RPMI7951 (cell line): ENCODE data around the genes DNAJB9 and ZNF277.

DNA sequence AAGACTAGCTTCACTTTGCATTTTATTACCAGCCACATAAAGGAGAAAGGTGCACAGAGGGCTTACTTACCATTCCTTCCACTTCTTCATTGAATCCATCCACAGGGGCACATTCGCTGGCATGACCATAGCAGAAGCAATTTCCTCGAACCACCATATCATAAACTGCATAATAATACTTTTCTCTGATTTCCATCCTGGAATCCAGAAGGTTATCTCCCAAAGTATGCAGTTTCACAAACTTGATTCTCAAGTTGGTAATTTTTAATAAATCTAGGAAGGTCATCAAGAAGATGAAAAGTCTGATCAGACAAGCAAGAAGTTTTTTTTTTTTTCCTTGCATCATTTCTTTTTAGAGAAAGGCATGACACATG is 22.4 kb downstream of the LAMB1 start:
- RAMPAGE, long total RNA: no peak

GRCh38 chr7:108135498-108136053 is 5.4 kb upstream of the LAMB4 start:
- RAMPAGE, long total RNA: no peak

GRCh38 chr7:108455404-108456057 is 705 bp downstream of the NRCAM start:
- RAMPAGE, long total RNA: no peak

- RAMPAGE, long total RNA: start-site peak on the plus strand at chr7:108569870-108569947, 116 and 23 reads in 2 replicates
These were observed at the start of gene DNAJB9 for GRCh38 chr7:108569734-108570377. DNAJB9 (plus strand) TSS chr7:108569874.

DNA sequence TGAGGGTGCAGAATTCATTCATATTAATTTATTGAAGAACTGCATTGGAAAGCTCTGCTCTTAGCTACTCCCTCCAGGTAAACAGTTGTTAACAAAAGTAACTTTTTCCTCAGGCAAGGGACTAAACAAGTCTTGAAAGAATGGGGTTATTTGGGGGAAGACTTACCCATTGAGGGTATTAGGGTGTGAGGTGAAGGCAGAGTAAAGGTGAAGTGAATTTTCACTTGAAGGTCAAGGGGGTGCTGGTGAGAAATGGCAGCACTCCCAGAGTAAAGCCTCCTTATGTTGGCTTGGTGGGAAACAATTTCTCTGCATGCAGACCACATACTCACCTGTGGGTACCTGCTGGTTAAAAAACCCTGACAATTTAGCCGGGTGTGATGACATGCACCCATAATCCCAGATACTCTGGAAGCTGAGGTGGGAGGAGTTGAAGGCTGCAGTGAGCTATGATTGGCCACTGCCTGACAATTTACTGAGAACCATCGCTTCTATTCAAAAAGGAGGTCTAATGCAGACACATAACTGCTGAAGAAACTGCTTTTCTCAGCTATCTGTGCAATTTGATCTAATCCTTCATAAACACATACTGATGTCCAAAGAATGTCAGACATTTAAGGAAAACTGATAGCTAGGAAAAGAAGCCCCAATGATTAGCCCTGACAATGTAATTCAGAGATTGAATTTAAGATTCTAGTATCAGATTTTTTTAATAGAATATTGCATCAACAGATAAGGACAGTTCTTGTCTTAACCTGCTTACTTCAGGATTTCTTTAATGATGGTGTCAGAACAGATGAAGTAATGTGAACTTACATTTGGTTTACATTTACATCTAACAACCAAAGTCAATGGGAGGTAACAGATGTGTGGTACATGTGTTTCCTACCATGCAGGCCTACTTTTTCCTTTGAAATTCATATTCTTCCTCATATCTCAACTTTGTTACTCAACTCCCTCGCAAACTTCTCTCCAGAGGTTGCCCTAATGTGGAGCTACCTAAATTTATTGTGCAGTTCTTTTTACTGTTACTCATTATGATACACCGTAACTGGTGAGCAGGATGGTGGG is 5.7 kb downstream of the DNAJB9 start:
- RAMPAGE, long total RNA: no peak

- RAMPAGE, long total RNA: no peak
These were observed 77.6 kb upstream of the LRRN3 start for GRCh38 chr7:111013356-111013740.

DNA sequence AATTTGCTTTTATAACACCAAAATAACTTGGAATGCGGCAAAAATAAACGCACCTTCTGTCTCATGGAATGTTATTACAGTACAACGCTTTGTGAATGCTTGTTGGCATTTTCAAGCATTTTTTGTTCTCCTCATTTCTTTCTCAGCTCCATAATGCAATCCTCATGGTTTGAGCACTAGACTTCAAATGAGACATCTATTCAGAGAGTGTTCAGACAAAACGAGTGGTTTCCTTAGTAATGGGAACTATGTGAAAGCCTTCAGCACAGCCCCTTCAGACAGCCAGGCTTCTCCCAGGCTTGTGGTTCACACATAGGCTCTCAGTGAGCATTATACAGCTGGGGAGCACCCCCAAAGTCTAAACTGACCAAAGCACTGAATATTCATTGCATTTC is 8.6 kb upstream of the LRRN3 start:
- RAMPAGE, long total RNA: no peak

GRCh38 chr7:111476886-111477096 is 85.5 kb downstream of the IMMP2L start:
- RAMPAGE, long total RNA: no peak

GRCh38 chr7:111817951-111818536 is 255.8 kb upstream of the IMMP2L start:
- RAMPAGE, long total RNA: no peak

DNA sequence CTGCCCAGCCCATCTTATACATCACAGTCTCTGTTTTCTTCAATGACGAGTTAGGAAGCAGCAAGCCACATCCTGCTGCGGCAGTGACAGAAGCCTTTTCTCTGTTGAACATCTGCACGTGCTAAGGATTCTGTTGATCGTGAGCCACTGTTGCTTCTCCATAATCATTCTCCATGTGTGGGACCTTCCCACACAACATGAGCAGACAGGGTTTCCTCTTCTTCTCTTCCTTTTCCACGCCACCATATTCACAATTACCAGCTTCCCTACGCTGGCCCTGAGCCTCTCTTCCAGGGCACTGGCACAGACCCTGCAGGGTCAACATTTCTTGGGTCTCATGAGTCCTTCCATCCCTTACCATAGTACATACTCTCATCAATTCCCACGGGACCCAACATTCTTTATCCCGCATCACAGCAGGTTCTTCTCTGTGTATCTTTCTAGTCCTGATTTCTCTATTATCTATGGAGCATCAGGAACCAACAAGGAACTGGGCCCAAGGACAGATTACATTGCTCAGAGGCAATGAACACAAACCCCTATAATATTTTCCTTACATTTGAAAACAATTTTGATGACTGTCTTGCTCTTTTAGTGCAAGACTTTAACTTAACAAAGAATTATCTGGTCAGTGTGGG is 298.2 kb upstream of the IMMP2L start:
- RAMPAGE, long total RNA: no peak

DNA sequence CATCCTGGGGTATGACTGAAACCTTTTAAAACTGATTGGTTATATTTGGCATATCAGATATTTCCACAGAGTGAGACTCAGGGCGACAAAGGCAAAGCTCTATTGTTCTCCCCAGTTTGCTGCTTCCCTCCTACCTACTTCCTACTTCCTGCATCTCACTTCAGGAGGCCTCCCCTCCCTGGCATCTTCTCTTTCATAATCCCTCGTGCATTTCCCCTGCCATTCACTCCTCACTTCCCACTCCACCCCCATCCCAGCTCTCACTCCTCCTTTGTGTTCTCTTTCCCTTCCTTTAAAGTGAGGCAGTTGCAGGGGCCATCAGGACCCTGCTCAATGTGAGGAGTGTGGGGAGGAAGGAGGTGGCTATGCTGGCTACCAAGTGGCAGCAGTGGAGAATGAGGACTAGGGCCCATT is 311.7 kb upstream of the IMMP2L start:
- RAMPAGE, long total RNA: no peak

DNA sequence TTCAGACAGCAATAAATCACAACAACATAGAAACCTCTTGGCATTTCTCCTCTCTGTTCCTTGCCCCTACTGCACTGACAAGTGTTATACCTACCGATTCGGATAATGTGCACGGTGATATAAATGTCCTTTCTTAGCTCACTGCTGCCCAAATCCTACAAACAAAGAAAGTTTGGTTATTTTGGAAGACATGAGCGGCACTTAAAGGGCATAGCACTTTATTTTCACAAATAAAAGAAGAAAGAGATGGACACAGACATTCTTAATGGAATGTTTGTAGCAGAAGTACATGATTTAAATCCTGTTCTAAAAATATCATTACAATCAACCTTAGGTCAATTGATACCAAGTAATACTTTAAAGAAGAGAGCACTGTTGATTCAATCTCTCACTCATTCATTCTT is 261.5 kb downstream of the DOCK4 start:
- RAMPAGE, long total RNA: no peak

- RAMPAGE, long total RNA: no peak
These were observed 161.0 kb downstream of the DOCK4 start for GRCh38 chr7:112045076-112045686.

DNA sequence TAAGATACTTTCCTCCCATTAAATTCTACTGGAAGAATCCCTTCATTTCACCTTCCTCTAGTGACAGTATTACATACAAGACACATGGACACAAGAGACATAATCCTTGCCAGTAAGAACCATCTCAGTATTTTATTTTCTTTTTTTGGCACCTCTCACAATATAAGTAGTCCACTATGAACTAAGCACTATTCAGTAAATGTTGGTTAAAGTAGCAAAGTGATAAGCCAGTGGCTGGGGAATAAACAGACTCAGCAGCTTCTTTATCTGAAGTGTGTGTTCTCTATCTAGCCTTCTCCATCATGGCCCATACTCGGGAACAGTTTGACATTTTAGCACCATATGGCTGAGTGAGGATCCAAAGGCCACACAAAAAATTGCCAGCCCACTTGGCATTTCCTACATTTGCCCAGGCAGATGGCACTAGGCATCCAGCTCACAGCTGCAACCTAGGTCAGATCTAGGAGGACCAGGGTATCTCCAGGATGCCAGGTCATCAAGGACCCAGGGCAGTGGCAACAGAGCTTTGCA is 62.0 kb downstream of the DOCK4 start:
- RAMPAGE, long total RNA: no peak

DNA sequence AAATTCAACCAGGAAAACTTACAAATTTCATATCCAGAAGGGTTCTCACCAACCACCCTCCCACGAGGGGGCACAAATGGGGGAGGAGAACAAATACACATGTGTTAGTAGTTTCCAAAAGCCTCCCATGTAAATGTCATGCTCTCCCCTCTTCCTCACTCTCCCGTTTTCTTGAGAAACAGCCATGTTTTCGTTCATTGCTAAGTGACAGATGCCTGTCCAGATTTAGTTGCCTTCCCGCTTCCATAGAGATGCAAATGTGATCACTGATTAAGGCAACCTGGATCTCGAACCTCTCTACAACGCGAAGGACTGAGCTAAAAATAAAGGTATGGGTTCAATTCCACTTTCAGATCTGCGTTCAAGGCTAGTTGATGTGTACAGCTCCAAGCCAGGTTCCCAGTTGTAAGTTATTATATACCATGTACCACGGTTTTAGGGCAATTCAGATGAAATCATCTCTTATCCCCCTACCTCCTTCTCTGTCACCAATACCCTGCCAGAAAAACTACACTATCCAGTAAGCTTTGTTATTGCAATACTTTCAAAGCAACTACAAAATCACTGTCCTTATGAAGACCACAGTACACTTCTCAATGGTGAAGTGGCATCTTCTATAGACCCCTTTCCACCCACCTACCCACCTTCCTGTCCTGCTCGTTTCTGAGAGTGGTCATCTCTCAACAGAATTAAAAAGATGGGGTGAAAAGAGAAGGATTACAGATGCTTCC is 10.2 kb downstream of the DOCK4 start:
- RAMPAGE, long total RNA: no peak

- RAMPAGE, long total RNA: start-site peak on the plus strand at chr7:112206679-112206712, 94 and 34 reads in 2 replicates
These were observed at the start of gene ZNF277 for GRCh38 chr7:112206509-112207527. ZNF277 (plus strand) TSS chr7:112206695.

DNA sequence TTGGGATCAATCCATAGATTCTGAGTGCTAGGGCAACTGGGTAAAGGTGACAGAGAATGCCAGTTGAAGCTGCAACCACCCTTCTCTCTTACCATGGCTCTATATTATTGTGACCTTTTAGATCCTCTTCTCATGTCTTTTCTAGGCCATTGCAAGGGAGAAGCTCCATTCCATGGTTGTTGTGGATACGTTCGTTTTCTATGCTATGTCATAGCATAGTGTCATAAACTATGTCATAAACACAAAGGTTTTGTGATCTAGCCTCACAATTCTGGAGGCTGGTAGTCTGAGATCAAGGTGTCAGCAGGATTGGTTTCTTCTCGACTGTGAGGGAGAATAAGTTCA is 38.7 kb downstream of the ZNF277 start:
- RAMPAGE, long total RNA: no peak

DNA sequence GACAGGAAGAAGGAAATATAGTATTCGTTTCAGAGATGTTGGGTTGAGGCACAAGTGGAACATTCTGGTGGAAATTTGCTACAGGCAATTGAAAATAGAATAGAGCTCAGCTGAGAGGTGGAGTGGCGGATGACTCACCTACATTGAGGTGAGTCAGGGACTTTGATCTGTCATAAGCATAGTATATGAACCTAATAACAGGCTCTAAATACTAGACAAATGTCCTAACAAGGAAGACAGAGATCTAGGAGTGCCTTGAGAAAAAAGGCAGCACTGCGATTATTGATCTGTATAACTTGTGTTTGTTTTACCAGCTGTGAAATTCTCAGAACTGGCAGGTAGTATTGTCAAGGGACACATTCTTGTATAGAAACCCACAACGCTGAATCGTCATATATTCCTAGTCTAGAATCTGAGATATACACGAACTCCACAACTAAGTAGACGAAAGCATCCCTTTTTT is 866 bp upstream of the IFRD1 start:
- RAMPAGE, long total RNA: no peak

DNA sequence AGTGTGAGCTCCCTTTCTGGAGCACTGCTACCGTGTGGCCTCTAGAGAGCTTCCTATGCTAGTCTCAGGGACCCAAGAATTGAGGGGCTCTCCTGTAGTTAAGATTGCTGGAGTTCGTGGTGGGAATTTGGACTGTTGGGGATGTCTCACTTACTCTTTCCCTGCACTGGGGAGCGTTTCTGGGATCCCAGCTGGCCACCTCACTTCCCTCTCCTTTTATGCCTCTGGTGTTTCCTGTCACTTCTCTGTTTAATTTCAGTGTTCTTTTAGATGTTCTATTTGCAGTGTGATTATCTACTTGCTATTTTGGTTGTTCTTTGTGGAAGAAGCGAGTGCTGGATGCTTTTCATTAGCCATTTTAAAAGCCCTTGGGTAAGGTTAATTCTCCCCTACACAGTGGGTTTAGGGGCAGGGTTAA is 23.5 kb downstream of the LSMEM1 start:
- RAMPAGE, long total RNA: no peak

DNA sequence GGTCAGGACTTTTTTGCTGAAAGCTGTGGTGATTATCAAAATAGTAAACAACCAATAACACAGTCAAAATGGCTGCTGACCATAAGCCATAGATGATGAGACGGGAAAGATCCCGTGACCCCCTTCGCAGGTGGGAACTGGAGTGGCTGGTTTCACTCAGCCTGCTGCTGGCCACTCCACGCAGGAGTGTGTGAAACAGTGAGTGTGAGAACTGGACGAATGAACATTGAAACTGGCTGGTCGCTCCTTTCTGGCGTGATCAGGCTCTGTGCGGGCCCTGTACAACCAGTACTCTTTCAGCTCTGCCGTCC is 28.0 kb downstream of the LSMEM1 start:
- RAMPAGE, long total RNA: no peak